OVCAR3 (cell line): ENCODE measurements around a stretch of chr15.

- RRBS: 89% methylated on average over 10 of the region's 24 CpGs
Measured at GRCh38 chr15:66706287-66706896, 4.4 kb downstream of the SMAD6 start.

GRCh38 chr15:66729244-66730047 is 27.4 kb downstream of the SMAD6 start:
- RRBS: no CpG with 5 or more reads among the region's 30 CpGs

DNA sequence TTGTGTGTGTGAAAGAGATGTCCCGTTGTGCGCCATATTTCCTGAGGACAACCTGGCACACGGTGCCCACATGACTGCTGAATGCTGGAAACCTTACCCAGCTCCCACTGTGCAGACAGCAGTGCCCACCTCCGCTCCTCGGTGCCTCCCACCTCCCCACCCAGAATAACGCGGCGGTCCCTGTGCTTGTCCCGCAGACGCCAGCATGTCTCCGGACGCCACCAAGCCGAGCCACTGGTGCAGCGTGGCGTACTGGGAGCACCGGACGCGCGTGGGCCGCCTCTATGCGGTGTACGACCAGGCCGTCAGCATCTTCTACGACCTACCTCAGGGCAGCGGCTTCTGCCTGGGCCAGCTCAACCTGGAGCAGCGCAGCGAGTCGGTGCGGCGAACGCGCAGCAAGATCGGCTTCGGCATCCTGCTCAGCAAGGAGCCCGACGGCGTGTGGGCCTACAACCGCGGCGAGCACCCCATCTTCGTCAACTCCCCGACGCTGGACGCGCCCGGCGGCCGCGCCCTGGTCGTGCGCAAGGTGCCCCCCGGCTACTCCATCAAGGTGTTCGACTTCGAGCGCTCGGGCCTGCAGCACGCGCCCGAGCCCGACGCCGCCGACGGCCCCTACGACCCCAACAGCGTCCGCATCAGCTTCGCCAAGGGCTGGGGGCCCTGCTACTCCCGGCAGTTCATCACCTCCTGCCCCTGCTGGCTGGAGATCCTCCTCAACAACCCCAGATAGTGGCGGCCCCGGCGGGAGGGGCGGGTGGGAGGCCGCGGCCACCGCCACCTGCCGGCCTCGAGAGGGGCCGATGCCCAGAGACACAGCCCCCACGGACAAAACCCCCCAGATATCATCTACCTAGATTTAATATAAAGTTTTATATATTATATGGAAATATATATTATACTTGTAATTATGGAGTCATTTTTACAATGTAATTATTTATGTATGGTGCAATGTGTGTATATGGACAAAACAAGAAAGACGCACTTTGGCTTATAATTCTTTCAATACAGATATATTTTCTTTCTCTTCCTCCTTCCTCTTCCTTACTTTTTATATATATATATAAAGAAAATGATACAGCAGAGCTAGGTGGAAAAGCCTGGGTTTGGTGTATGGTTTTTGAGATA is 79.1 kb downstream of the SMAD6 start:
- RRBS: 97% methylated on average over 15 of the region's 81 CpGs

DNA sequence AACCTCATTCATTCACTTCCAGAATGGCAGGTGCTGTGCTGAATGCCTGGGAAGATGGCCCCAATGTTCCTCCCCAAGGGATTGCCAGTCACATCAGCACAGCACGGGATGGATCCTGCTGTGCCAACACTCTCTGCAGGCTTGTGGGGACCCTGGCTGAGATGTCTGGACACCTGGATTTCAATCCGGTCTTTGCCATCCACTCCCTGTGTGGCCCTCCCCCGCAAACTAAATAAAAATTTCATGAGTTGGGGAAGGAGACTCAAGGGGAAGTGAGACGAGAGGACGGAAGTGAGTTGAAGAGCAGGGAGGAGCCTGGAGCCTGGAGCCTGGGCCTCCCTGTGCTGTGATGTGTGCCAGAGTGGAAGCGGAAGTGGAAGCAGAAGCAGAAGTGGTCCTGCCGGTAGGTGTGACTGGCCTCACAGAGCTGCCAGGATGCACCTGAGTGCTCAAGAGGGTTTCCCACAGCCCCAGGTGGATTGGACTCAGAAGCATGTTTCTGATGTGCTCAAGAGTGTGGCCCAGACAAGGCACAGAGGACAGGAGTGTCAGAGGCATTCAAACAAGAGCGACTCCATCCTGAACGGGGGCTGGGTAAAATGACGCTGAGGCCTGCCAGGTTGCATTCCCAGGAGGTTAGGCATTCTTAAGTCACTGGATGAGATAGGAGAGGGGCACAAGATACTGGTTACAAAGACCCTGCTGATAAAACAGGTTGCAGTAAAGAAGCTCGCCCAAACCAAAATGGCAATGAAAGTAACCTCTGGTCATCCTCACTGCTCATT is 164.1 kb downstream of the SMAD6 start:
- RRBS: no CpG with 5 or more reads among the region's 11 CpGs

DNA sequence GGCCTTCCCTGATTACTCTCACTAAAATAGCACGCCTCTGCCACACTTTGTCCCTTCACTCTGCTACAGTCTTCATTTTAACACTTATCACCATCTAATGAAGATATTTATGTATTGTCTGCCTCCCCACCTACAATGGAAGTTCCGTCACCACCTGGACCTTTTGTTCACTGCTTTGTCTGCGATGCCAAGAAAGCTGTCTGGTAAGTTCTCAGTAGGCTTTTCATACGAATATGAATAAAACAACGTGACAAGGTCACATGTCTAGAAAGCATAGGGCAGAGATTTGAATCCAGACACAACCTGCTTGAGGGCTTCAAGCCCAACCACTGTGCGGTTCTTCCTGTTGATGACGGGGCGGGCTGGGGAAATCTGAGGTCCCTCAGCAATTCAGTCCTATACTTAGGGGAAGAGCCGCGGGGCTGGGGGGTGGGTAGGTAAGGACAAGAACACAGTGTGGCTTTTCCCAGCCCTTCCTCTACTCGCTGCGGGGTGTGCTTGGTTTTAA is 32.5 kb upstream of the SMAD3 start:
- RRBS: no CpG with 5 or more reads among the region's 12 CpGs

- RRBS: 88% methylated on average over 15 of the region's 53 CpGs
Measured at GRCh38 chr15:67033454-67033921, 31.9 kb upstream of the SMAD3 start.

- RRBS: no CpG with 5 or more reads among the region's 4 CpGs
Measured at GRCh38 chr15:67068031-67068669, 2.7 kb downstream of the SMAD3 start.

GRCh38 chr15:67109069-67110073 is 44.0 kb downstream of the SMAD3 start:
- RRBS: 5% methylated on average over 4 of the region's 20 CpGs

GRCh38 chr15:67130829-67131373 is 65.5 kb downstream of the SMAD3 start:
- RRBS: no CpG with 5 or more reads among the region's 10 CpGs

GRCh38 chr15:67142669-67143115 is 77.3 kb downstream of the SMAD3 start:
- RRBS: no CpG with 5 or more reads among the region's 8 CpGs

- RRBS: no CpG with 5 or more reads among the region's 3 CpGs
Measured at GRCh38 chr15:67153819-67154705, 88.7 kb downstream of the SMAD3 start.

DNA sequence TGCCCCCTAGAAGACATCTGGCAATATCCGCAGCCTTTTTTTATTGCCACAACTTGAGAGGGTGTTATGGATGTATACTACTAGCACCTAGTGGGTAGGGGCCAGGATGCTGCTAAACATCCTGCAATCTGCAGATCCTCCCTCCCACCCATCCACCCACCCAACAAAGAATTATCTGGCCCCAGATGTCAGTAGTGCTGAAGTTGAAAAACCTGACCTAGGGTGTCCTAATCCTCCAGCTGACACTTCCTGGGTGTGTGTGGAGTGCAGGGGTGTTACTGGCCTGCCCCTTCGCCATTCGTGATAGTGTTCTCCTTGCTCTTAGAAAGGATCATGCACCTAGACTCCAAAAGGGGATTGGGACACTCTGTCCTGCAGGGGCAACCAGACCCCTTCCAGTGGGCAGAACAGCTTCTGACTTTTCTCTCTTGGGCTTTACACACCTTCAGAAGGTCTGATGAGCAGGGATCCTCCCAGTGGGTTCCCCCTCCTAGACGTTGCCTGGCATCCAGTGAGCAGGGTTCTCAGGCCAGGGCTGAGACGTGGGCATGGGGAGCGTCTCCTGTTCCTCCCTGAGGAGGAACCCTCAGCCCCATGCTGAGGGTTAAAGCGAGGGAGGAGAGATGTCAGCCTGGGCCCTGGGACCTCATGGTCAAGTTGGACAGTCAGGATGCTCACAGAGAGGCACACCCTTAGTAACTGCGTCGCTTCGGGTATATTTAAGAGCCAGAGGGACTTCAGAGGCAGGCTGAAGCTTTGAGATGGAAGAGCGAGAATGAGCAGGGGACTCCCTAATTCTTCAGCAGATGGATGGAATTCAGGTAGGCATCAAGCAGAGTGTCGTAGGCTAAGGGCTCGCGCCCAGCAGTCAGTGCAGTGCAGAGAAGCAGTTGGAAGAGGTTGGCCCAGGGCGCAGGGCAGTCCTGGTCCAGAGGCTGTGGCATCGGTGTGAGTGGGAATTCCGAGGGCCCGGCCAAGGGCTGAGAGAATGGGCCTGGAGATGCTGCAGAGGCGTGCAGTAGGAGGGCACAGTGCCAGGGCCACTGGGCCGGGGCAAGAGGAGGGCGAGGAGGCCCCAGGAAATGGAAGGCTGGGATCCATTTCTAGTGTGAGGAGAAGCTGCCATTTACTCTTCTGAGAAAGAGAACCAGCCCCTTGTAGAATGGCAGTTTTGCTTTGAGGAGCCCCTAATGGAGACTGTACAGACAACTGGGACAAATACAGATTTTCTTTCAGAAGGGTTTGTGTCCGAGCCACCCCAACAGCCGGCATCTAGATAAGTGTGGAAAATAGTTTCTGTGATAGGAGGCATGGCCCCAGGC is 74.7 kb downstream of the AAGAB start:
- RRBS: no CpG with 5 or more reads among the region's 23 CpGs

GRCh38 chr15:67184155-67184940 is 70.1 kb downstream of the AAGAB start:
- RRBS: no CpG with 5 or more reads among the region's 19 CpGs

GRCh38 chr15:67413685-67414428 is 107.1 kb upstream of the C15orf61 start:
- RRBS: no CpG with 5 or more reads among the region's 13 CpGs

DNA sequence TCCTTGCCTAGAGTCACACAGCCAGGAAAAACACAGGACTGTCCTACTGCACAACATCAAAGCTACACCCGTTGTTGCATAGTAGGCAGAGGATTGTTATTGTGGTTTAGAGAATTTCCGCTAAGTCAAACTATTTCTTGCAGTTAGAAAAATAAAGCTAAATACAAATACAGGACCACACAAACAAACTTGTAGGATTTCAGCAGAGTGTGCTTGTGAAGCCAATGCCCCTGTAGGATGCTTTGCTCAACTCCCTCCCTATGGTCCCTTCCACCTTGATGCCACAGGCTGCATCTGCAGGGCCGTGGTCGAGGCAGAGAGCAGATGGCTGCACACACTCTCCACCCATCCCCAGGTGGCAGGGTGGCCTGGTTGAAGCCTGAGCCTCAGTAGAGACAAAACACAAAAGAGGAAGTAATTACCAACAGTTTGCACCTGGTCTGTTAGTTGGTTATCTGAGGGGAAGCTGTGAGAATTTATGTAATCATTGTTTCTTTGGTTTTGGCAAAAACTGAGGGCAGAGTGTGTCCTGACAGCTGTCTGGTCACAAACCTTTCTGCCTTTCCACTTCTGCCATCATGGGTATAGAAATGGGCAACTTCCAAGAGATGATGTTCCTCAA is 41.0 kb upstream of the SKOR1 start:
- RRBS: no CpG with 5 or more reads among the region's 4 CpGs

- RRBS: no CpG with 5 or more reads among the region's 3 CpGs
Measured at GRCh38 chr15:67941585-67941965, 112.5 kb upstream of the PIAS1 start.

- RRBS: no CpG with 5 or more reads among the region's 4 CpGs
Measured at GRCh38 chr15:68106509-68107055, 52.5 kb downstream of the PIAS1 start.

DNA sequence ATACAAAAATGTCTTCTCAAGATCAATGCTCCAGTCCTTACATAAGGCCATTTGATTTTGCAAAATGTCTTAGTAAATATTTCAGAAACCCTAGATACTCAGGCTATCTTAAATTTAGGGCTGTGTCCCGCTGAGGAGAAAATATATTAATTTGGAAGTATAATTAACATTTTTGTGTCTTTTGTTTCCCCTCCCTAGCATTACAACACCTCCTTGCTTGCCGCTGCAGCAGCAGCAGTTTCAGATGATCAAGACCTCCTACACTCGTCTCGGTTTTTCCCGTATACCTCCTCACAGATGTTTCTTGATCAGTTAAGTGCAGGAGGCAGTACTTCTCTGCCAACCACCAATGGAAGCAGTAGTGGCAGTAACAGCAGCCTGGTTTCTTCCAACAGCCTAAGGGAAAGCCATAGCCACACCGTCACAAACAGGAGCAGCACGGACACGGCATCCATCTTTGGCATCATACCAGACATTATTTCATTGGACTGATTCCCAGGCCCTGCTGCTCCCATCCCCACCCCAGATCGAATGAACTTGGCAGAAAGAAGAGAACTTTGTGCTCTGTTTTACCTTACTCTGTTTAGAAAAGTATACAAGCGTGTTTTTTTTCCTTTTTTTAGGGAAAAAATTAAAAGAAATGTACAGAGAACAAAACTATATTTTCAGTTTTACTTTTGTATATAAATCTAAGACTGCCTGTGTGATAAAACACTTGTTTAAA is 17.6 kb downstream of the CALML4 start:
- RRBS: no CpG with 5 or more reads among the region's 10 CpGs

- RRBS: no CpG with 5 or more reads among the region's 5 CpGs
Measured at GRCh38 chr15:68278787-68279106, 1.2 kb downstream of the FEM1B start.

- RRBS: no CpG with 5 or more reads among the region's 12 CpGs
Measured at GRCh38 chr15:68306377-68306956, 28.9 kb downstream of the FEM1B start.